ENCODE results near the gene PLEKHH2.

DNA sequence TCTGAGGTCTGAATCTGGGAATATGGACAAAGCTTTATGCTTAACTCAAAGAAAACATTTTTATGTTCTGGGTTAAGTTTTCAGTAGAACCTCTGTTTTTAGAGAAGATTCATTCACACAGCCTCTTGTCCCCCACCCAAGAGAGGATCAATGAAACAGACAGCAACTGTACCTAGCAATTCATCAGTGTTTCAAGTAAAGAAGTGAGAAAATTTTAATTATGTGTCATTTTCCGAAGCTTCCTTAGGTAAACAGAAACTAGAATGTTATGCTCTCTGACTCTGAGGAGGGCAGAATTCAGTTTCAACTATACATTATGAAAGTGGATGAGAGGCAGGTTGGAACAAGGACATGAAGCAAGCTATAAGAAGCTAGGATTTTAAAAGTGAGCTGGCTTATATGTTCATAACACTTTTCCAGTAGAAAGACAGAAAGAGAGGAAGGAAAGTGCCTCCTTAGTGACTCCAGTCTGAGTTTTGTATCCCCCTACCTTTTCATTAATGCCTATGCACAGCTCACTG lies 160.6 kb upstream of the ZFP36L2 start:
- PRO-cap, result no peak

- PRO-cap, result no peak
Observed at GRCh38 chr2:43456251-43456633, 139.6 kb downstream of the THADA start.

GRCh38 chr2:43636937-43637980 lies at the start of gene PLEKHH2:
TSS of gene PLEKHH2 (plus strand) at chr2:43637260.
- PRO-cap, result unidirectional peak, plus-strand start at chr2:43637273

DNA sequence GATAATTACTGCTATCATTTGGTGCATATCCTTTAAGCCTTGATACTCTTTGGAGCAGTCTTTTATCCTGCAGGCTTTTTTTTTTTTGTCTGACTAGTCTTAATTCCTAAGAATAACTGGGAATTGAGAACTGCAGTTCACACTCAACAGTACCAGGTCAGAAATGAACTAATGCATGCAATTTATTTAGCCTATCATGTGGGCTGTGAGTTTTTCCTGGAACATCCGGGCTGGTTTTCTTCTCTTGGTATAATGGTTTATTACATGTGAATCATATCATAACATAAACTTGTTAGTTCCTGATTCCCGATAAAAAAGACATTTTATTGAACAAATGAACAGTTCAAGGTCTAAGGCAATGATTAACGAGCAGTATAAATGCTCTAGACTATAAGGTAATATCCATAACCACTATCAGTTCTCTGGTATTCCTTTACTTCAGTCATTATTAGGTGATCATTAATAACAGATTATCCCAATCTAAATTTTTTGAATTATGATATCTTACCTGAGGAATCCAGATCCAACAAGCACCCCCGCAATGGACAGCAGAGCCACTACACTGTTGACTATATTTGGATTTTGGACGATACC lies 19.1 kb downstream of the ABCG5 start:
- PRO-cap, result no peak

DNA sequence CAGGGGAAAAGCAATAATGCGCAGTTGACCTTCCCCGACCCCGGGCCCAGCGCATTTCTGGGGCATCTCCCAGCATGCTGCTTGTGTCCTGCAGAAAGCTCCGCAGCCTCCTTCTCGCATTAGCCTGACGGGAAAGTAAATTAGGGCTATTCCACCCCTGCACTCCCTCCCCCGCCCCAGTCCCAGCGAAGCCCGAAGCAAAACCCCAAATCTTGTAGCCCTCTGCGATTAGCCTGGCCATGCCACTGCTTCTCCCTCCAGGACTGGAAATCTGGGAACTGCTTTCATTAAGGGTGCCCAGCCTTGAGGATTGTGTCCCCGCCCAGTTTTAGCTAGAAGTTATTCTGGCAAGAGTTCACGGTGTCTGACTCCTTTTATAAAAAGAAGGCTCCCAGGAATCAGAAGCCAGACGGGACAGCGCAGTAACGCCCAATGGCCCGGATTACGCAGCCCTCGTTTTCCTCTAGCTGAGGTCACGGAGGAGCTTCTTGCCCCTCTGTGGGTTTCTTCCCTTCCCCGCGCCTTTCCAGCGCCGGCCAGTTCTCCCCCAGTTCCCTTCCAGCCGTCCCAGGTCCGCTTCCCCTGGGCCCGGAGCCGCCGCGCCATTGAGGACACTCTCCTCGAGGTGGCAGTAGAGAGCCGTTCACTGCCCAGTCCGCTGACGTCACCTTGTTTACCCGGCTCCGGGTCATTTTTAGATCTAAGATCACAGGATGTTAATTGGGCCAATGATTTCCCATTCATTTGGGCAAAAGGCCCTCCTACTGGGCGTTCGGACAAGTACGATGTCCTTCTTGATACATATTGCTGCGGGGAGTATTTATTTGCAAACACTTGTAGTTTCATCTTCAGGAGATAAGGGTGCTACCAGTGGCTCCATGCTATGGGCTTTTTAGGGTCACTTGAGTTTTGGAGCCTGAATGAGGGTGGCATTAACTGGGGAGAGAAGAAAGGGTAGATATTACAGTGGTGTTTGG lies 81.6 kb upstream of the PPM1B start:
- PRO-cap, result unidirectional peak, minus-strand start at position 607 of the sequence

- PRO-cap, result no peak
Observed at GRCh38 chr2:44102889-44103338, 65.8 kb upstream of the PPM1B start.

- PRO-cap, result no peak
Observed at GRCh38 chr2:44222626-44222998, 52.7 kb upstream of the SLC3A1 start.

DNA sequence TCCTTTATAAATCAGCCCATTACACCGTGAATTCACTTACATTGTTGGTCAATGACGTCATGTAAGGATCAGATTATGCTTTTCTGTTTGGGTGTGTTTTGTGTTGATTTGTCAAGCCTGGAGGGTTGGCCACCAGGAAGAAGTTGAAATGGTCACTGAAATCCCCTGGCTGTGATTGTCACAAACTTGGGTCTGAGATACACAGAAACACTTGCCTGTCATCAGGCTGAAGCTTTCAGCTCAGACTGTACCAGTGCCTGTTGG lies 7.0 kb upstream of the SLC3A1 start:
- PRO-cap, result no peak

- PRO-cap, result no peak
Observed at GRCh38 chr2:44555005-44555923, 193.5 kb downstream of the CAMKMT start.

GRCh38 chr2:45008540-45009310 lies 527 bp downstream of the SIX2 start:
- PRO-cap, result no peak

GRCh38 chr2:45134541-45135204 lies 125.4 kb upstream of the SIX2 start:
- PRO-cap, result no peak

DNA sequence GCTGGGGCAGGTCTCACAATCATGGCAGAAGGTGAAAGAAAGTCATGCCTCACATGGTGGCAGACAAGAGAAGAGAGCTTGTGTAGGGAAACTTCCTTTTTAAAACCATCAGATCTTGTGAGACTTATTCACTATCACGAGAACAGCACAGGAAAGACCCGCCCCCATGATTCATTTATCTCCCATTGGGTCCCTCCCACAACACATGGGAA lies 183.2 kb upstream of the SIX2 start:
- PRO-cap, result no peak

DNA sequence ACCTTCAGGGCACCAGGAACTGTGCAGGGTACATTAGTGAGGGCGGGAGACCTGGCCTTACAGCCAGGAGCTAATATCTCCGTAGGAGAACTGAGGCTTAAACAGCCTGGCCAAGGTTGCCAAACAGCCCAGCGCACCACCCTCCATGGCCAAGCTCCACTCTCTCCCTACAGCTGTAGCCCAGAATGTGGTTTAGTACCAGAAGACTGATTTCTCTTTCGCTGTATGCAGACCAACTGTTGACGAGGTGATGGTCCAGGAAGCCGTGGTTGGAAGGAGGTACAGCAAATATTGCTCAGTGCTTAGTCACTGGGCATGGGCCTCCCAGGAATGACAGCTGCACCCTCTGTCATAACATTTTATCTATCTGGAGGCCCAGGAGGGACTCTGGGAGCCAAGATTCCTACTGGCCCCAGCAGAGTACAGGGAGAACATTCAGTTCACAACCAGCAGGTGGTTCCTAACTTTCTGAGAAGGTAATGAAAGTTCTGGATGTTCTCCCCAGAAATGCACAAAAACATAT lies 228.8 kb upstream of the SIX2 start:
- PRO-cap, result no peak

DNA sequence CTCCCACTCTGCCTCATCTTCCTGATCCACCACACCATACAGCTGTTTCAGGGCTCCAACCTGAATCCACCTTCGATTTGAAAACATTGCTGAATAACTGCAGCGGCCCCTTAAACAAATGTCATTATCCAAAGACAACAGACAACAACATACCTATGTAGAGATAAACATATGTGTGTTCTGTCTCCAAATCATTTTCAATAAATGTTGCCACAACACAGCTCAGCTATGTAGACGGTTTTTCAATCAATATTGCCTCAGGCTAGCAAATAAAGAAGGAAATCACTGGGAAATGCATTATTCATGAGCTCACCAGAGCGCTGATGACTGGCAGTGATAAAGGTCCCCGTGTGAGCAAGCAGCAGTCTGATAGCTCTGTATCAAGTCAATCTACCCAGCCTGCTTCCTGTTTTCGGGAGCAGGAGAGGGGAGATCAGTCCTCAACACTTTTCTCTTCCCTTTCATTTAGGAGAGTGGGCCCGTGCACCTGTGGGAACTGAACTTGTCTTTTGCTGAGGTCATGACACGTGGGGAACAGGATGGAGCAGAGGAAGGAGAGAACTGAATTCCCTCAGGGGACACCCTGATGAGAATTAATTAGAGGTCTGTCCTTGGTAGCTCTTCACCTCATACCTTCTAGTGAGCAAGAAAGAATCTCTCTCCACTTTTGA lies 253.8 kb upstream of the SIX2 start:
- PRO-cap, result no peak

DNA sequence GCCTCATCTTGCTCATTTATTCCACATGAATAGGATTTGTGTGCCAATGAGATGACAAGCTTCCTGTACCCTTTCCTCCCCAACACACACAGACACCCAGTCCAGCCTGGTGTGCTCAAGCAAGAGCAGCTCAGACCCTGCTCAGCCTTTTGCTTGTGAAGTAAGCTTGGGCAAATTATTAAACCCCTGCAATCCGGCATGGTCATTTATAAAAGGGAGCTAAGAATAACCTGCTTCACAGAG lies 280.4 kb downstream of the SRBD1 start:
- PRO-cap, result no peak

- PRO-cap, result no peak
Observed at GRCh38 chr2:45567828-45568490, 43.1 kb downstream of the SRBD1 start.

DNA sequence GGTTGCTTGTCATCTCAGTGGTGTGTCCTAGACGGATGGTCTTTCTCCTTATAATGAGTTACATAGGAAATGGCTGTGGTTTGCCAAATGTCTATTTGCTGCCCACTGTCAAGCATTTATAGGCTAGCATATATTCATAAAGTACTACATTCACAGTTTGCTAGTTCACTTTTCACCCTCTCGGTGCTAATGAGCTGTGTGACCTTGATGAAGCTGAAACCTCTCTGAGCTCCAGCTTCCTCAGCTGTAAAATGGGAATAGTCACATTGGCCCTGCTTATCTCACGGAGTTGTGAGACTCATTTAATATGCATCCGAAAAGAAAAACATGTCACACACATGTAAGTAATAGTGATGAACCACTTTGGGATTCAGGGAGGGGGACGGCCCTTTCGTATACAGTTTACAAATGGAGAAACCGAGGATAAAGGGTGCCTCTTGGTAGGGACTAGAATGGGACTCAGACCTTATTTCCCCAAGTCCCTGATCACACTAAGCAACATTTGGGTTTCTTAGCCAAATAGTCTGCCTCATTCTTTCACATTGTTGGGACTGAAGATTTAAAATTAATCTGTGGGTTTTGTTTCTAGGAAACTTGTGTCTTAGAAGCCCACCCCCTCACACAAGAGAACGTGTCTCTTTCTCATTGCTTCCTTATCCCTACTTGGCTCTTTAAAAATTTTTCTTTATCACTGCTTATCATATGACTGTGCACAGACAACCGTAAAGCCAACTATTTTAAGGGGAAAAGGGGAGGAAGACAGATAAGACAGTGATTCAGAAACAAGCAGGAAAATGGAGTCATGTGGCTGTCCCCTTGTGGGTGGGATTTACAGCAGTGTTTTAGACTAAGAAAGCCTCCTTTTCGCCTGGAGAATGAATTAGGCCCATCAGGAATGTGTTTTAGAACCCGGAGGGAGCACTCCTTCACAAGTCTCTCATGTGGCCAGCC lies 17.3 kb downstream of the PRKCE start:
- PRO-cap, result no peak

DNA sequence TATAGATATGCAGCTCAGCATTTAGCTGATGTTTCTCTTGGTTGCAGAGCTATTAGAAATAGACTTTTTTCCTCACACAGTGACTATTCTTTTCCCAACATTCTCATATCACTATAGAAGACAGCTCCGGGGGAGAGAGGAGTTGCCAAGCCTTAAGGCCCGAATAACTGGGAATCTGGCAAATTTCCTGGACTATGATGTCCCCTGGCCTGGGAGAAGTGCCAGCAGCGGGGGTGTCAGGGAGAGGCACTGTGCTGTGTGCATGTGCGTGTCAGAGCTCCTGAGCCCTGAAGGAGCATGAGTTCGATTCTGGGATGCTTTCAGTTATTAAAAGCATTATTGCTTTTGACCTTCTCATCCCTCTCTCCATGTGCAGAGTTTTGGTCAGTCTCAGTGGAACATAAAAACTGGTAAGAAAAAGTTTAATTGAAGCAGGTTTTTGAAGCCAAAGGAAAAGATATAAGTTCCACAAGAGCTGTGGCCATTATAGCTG lies 311.1 kb downstream of the PRKCE start:
- PRO-cap, result no peak

GRCh38 chr2:46000233-46000490 lies 297.0 kb upstream of the EPAS1 start:
- PRO-cap, result no peak

GRCh38 chr2:46000491-46001207 lies 296.6 kb upstream of the EPAS1 start:
- PRO-cap, result no peak

All from ureter (tissue), 1 donor.